SK-N-DZ (cell line): ENCODE measurements around the genes PRSS3, DCTN3 and FAM205A.

DNA sequence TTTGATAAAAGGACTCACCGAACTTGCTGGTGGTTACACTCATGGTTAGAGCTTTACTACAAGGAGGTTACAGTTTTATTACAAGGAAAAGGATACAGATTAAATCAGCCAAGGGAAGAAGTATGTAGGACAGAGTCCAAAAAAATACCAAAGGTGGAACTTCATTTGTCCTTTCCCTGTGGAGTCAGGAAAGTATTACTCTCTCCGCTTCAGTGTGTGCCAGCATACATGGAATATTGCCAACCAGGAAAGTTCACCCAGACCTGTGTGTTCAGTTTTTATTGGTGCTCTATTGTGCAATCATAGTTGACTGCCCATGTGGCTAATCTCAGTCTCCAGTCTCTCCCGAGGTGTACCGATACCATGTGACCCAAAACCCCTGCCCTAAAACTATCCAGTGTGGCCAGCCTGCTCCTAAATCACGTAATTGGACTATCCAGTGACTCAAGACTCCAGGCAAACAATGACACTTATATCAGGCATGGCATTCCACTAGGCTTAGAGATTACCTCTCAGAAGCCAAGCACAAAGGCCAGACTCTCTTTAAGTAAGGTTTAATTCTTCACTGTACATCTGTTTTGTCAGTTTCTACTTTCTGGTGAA is 38.8 kb downstream of the NFX1 start:
RAMPAGE:
- cytosol, long total RNA, result no peak
- nucleus, long total RNA, result no peak

RAMPAGE:
- cytosol, long total RNA, result no peak
- nucleus, long total RNA, result no peak
Measured at GRCh38 chr9:33392890-33393262, 9.5 kb downstream of the AQP7 start.

RAMPAGE:
- cytosol, long total RNA, result no peak
- nucleus, long total RNA, result no peak
Measured at GRCh38 chr9:33523367-33523883, 626 bp upstream of the ANKRD18B start.

RAMPAGE:
- cytosol, long total RNA, result no peak
- nucleus, long total RNA, result no peak
Measured at GRCh38 chr9:33795064-33795747, at the start of gene PRSS3. TSS of gene PRSS3 (plus strand) at chr9:33795561.

DNA sequence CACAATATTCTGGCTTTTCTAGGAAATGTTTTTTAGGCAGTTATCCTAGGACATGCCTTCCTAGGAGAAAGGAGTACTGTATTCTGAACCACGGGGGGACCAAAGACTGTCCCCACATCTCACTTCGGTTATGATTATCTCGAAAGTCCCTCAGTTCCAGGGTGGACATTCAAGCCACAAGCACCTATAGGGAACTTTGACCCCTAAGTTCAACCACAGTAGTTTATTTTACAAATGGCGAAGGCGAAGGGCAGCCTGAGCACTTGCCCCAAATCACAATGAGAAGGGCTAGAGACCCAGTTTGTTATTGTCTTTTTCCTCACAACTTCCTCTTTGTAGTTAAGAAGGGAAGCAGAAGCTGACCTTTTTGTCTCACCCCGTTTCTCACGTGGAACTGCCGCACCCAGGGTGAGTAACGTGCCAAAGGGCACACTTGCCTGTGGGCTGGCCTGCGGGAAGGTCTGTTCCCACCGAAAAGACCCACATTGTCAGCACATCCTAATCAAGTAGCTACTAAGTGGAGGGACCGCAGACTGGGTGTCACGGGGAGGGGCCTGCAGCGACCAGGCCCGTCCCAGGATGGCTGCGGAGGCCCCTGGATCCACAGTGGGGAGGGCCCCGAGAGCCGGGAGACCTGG is 659 bp upstream of the UBE2R2 start:
RAMPAGE:
- cytosol, long total RNA, result no peak
- nucleus, long total RNA, result no peak

DNA sequence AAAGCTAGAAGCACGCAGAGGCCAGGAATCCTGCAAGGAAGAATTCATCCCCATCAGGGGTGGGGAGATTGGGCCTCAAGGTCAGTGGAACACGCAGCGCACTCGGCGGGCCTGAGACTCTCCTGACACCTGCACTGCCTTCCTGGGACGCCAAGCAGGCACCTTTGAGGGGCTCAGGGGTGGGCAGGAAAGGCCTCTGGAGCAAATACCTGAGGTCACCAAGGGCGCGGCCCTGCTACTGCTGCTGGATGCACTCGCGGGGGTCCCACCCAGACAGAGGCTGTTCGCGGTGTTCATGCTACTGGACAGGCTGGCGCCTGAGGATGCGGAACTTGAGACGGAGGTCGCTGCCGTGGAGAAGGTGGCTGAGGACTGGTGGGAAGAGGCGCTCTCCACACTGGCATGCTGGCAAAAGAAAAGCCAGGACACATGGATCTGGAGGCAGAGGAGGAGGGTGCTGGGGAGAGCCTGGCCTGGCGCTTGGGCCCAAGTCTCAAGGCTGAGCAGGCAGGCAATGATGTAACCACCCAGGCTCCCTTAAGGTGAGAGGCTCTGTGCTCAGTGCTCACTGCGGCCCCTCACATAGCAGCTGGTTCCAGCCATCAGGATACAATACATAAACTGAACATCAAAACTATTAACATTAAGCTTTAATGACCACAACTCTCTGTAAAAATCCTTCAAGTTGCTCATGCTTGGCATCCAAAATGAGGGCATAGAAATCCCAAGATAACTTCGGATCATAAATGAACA is 110.8 kb downstream of the UBE2R2 start:
RAMPAGE:
- cytosol, long total RNA, result no peak
- nucleus, long total RNA, result no peak

RAMPAGE:
- cytosol, long total RNA, result no peak
- nucleus, long total RNA, result no peak
Measured at GRCh38 chr9:33952899-33953613, 95.6 kb downstream of the UBAP2 start.

DNA sequence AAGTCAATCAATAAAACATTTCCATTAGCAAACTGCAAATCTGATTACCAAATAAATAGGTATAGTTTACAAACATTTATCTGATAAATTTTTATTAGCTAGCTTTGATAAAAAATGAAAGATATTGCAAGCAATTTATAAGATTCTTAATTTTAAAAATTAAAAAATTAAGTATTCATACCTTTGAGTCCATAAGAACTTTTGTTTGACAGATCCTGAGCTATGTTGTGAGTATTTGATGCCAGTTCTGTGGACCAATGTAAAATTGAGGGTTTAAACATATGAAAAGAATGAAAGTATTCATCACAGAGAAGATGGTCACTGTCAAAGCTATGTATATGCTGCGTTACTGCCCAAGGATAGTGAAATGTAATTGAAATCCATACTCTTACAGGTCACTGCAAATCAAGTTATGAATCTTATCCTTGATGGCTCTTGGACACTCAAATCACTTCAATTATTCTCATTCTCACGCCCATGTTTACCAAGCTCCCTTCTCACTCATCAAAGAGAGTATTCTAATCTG is 85.1 kb downstream of the UBAP2 start:
RAMPAGE:
- cytosol, long total RNA, result no peak
- nucleus, long total RNA, result no peak

RAMPAGE:
- cytosol, long total RNA, result no peak
- nucleus, long total RNA, result no peak
Measured at GRCh38 chr9:33972965-33973535, 75.6 kb downstream of the UBAP2 start.

RAMPAGE:
- cytosol, long total RNA, result no peak
- nucleus, long total RNA, result no peak
Measured at GRCh38 chr9:34098079-34098697, 28.3 kb downstream of the DCAF12 start.

RAMPAGE:
- cytosol, long total RNA, result no peak
- nucleus, long total RNA, result no peak
Measured at GRCh38 chr9:34125491-34126122, 891 bp downstream of the DCAF12 start.

DNA sequence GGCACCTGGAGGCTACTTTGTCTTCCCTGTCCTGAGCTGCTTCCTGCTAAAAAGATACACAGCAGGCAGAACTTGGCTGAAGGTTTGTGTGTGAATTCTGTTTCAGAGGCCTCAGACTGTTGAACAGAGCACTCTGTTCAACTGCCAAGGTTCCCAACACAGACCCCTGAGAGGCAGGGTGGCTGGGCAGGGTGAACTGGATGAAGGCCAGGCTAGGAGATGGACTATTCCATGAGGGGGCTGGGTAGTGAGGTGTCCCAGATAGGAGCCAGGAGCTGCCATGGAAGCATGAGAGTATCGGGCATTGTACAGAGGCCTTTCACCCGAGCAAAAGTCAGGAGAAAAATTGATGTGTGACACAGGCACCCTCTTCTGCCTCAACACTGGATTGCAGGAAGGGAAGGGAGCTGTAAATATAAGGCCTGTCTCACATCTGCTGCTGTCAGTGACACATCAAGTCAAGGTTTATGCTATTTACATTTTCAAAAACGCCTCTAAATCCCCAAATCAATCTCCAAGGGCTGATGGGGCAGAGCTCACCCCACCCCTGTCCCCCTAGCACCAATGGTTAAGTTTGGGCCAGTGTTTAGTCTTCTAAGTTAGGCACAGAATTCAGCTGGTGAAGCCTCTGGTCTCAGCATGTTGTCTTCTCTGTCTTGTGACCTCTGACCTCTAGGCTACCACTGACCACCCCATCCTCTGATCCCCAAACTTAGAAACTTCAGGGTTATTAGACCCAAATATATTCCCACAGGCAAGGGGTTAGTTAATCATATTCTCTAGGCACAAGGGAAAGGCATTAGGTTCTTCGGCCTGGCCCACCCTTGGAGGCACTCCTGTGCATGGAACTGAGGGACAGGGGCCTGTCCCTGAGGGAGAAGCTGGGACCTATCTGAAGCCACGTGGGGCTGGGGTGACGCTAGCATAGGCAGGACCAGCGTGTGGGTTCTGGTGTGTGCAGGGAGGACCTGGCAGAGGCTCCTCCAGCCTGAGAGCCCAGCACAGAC is 74.8 kb downstream of the UBAP1 start:
RAMPAGE:
- cytosol, long total RNA, result no peak
- nucleus, long total RNA, result no peak

DNA sequence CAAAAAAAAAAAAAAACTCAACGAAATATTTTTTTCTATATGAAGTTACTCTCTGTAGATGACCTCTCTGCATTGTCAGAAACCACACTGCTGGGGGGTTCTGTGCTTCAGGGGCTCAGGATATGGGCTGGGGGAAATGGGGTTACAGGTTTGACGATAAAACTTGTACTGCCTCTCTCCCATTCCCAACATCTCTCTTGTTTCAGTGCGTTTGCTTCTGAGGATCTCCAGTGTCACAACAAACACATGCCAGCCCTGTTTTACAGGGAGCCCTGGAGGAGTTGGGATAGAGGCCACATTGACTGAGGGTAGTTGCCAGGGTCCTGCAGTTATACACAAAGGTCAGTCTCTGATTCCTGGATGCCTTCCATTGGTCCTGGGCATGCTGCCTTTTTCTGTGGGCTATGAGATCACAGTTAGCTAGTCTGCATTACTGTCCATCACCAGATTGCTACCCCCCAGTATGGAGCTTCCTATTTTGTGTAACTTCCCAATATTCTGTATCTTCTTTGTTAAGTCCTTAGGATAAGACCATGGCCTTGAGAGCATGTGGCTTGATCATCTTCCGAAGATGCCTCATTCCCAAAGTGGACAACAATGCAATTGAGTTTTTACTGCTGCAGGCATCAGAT is 9.3 kb downstream of the NUDT2 start:
RAMPAGE:
- cytosol, long total RNA, result no peak
- nucleus, long total RNA, result no peak

DNA sequence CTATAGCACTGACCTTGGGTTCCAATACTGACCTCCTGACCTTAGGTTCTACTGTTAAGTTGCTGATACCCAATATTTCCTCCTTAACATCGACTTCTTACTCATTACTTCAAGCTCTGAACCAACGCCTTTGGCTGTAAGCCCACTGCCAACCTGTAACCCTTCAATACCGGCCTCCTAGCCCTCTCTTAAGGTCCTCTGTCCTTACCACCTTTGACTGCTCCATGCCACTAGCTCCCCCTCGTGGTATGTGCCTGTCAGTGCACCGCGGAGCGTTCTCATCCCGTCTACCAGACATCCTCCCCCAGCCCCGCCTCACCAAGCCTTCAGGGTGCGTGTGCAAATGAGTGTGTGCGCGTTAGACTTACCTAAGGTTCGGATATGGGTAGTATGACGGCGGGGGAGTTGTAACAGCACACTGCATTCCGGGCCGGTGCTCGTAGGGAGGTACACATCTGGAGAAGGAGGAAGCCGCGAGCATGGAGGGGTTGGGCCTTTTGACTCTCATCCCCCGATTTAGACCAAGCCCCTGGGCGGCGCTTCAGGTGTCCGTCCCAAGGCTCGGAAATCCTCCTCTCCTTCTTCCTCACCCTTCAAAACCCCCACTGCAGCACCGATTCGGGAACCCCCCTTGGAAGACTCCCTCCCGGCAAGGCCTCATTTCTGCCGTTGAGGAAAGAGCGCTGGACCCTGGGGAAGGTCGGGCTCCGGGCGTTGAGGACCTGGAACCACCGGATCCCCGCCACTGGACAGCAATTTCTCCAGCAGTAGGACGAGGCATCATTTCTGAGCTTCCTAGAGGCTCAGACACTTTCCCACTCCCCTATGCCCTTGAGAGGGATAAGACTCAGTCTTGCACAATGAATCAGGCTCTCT is 2.8 kb upstream of the MYORG start:
RAMPAGE:
- cytosol, long total RNA, result no peak
- nucleus, long total RNA, result no peak

GRCh38 chr9:34398453-34398937 is 885 bp upstream of the C9orf24 start:
RAMPAGE:
- cytosol, long total RNA, result no peak
- nucleus, long total RNA, result no peak

DNA sequence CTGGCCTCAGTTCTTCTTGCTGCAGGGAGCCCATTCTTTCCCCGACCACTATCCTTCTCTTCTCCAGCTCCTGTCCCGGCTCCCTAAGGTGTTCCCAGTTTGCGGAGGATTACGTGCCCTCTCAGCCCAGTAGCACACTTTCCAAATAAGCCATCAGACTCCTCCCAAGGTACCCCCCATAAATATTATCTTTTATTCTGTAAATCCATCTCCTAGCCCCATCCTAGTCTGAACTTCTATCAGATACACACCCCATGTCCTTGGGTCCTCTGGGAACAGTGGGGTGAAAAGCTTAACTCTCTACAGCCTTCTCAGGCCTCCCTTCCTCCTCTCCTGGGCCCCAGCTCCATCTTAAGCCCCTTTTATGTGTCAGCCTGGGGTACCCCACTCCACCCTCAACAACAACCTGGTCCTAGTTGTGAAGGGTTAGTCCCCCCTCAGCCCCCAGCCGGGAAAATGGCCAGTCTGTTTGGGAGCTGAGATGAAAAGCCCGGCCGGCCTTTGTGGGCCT is 9.4 kb downstream of the CNTFR start:
RAMPAGE:
- cytosol, long total RNA, result no peak
- nucleus, long total RNA, result no peak

DNA sequence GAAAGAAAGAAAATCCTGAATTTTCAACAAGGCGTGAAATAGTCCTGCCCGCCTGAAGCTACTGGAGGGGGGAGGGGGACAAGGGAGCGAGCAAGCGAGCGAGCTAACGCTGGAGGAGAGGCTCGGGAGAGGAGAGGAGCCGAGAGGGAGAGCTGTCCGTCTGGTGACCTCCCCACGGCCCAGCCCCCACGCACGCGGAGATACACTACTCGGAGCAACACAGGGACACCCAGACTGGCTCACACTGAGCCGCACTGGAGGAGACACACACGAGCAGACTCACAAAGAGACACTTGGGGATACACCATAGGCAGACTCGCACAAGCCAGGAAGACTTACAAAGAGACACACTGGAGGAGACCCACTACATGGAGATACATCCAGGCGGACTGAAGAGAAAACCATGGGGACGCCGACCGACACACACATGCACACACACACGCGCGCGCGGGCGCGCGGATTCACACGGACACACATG is 857 bp downstream of the CNTFR start:
RAMPAGE:
- cytosol, long total RNA, result no peak
- nucleus, long total RNA, result no peak

RAMPAGE:
- cytosol, long total RNA, result start-site peak on the minus strand at chr9:34620465-34620509, 788 and 1,413 reads in 2 replicates
- nucleus, long total RNA, result start-site peak on the minus strand at chr9:34620474-34620499, 87 and 109 reads in 2 replicates
Measured at GRCh38 chr9:34619670-34620973, at the start of gene DCTN3. TSS of gene DCTN3 (minus strand) at chr9:34620495.

RAMPAGE:
- cytosol, long total RNA, result no peak
- nucleus, long total RNA, result no peak
Measured at GRCh38 chr9:34629155-34629724, 374 bp upstream of the ARID3C start.

DNA sequence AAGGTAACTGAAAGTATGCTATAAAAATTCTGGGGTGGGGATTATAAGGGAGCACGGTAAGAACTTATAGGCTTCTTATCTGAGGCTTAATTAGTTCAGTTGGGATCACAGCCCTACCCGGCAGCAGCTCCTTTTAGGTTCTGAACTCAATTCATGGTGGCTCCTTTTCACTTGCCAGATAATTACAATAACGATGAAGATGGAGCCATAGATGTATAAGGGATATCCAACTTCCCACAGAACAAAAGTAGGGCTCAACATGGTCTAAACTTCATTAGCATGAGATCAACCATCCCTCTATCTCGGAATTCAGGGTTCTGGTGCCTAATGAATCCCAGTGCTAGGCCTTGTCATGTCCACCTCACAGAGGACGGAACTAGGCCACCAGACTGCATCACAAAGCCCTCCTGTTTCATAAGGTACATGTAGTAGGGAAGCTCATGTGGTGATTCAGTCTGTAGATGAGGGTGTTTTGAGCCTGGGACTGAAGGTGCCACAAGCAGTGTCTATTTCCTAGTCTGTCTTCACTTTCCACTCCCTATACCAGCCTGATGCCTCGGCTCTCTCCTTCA is at the start of gene FAM205A:
Gene FAM205A, minus strand, starts transcription at position 322 of the 572 bp plus-strand sequence.
RAMPAGE:
- cytosol, long total RNA, result no peak
- nucleus, long total RNA, result no peak